ENCODE results near the genes C10orf95 and ARL3.

- PRO-cap, result no peak
Observed at GRCh38 chr10:102397879-102398376, 2.4 kb downstream of the NFKB2 start.

DNA sequence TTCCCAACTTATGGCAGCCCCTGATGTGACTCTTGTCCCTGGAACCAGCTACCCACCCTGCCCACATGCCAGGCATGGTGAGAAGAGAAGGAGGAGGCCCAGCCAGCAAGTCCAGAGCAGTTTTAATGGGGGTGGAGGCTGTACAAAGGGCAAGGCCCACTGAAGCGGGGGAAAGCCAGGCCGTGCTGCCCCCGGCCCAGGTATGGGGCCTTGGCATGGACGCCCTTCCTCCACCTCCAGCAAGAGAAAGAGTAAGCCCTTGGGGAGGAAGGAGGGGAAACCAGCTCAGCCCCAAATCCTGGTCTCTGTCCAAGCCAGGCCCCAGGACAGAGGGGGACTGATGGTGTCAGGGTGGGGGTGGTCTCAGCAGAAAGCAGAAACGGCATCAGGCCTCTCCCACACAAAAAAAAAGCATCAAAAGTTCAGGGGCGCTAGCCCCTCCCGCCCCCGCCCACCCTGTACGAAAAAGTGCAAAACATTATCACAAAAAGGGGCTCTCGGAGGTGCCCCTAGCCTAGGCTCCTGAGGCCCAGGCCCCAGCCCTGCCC is 7.1 kb downstream of the NFKB2 start:
- PRO-cap, result no peak

DNA sequence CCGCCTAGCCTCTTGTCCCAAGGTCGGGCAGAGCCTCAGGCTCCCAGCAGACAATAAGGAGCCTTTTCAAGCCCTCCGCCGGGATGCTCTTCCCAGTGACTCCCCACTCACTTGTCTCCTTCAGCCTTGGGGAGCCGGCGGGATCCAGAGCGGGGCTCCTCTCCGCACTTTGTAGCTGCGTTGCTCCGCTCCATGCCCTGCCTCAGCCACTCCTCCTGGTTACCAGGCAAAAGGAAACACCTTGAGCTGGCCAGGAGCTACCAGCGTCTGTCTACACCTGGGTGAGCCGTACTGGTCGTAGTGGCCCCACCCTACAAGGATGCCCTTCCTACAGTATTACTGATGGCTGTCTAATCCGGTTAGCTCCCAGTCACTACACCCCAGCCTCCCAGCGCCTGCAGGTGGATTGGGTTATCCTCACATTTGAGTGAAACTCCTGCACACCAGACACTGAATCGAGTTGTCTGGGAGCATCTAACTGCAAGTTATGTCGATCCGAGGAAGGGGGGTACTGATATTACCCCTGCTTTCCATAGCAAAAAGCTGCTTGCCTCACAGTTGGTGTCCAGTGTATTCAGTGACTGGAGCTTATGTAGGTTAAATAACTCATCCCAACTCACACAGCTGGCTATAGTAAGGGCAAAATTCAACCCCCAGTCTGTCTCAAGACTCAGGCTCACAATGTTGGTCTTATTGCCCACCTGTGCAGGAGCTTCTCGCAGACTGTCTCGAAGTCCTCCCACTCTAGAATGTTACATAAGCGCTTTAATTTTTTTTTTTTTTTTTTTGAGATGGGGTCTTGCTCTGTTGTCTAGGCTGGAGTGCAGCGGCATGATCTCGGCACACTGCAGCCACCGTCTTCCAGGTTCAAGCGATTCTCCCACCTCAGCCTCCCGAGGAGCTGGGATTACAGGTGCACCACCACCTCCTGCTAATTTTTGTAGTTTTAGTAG is at the start of gene C10orf95:
Gene C10orf95, minus strand, starts transcription at position 269 of the 953 bp plus-strand sequence.
- PRO-cap, result no peak

DNA sequence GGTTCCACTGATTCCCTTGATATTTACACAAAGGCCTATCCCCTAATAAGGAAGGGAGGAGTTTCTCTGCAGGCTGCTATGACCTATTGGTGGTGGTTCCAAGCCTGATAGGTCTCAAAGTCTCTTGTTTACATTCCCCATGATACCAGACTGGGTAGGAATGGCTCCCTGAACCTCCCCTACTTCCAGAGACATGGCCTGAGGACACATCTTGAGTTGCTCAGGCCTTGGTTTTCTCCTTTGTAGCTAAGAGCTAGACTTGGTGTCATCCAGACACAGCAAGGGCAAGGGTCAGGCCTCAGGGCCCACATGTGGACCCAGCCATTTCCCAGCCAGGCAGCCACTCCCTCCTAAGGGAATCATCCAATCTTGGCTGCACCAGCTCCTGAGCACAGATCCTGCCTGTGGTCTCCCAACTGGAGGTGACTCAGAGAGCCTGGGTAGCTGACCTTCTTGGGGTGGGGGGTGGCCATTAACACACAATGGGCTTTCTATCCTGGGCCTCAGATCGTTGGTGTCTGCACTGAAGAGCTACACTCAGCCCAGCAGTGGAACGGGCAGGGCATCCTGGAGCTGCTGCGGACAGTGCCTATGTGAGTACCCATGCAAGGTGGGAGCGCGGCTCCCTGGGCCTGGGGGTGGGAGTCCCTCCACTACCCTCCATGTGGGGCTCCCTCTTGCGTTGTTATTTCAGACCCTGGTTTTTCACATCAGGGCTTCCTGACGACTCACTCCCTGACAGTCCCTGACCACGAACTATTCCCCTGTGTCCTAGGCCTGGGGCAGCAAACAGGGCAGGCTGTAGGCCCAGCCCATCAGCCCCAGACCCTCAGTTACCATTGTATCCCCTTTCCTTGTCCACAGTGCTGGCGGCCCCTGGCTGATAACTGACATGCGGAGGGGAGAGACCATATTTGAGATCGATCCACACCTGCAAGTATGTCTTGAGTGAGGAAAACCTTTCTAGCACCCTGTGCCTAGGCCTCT is 50.9 kb upstream of the TRIM8 start:
- PRO-cap, result no peak

DNA sequence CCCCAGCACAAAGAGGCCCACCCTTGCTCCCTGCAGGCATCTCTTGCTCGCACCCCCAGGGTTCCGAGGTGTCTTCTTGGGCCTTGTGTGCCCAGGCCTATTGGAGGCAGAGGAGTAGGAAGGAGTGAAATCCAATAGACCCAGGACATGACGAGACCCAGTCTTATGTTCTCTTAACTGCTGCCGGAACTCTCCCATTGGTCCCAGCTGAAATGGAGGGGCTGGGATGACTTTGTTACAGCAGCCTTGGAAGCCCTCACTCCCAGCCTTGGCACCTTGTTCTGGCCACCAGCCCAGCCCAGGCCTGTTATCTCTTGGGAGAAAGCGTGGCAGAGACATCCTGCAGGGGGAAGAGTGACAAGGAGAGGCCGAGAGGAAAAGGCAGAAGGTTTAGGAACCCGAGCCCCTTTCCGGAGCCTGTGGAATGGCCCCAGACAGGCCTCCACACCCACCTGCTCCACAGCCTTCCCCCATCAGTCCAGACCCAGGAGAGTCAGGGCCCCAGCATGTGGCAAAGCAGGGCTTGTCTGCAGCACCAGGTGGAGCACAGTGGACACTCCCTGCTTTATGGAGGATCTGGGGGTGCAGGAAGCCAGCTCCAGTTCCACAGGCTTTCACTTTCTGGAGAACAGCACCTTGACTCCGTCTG is 24.2 kb upstream of the TRIM8 start:
- PRO-cap, result no peak

GRCh38 chr10:102641853-102642240 is 2.4 kb upstream of the TRIM8 start:
- PRO-cap, result bidirectional peak, plus-strand start at chr10:102642354, minus-strand start at chr10:102642123

- PRO-cap, result no peak
Observed at GRCh38 chr10:102659262-102659583, 14.9 kb downstream of the TRIM8 start.

GRCh38 chr10:102669392-102670181 is 25.3 kb downstream of the TRIM8 start:
- PRO-cap, result no peak

DNA sequence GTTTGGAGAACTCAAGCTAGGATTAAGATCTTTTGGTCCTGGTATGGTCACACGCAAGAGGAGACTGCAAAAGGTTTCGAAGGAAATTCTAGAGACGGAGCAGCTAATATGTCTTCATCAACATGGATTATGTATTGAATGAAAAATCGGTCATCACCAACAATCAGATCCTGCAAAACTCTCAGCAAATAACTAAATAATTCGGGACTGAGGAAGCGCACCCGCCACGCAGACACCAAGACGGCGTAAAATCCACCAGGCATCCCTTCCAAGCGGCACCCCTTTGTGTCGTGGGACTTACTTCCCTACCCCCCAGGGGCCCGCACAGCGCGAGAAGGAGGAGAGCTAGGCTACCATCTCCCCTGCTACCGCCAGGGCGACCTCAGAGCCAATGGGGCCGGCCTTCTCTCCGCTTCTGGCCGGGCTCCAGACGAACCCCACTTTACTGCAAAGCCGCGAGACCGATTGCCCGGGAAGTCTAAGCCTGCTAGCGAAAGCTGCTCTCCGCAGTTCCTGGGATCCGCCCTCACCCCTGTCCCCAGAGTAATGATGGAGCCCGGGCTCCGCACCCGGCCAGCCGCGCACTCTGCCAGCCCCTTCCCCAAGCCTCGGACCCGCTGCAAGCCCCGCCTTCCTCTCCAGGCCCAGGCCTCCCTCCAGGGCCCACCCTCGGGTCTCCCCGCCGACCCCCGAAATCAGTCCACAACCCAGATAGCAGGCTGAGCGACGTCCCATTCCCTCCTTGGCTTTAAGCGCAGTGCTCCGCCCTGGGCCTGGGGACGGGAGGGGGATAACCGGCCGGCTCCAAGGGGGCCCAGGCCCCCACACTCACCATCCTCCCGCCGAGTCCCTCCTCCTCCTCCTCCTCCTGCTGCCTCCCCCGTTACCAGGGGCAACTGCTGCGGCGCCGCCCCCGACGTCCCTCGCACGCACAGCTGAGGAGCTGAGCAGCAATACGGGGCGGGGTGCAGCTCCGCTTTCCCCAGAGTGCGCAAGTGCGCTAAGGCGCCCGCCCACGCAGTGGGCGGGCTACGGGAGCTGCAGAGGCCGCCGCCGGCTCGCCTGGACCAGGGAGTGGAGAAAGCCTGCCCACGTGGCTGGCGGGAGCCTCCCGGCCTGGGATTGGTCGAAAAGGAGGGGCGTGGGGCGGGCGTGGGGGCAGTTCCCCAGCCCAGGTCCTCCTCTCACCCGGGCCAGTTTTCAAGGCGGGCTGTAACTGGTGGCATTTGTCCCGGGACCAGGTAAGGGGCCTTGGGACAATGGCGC is at the start of gene ARL3:
Gene ARL3, minus strand, starts transcription at position 957 of the 1,266 bp plus-strand sequence.
- PRO-cap, result unidirectional peak, minus-strand start at position 588 of the sequence; bidirectional peak, plus-strand start at position 1,196 of the sequence, minus-strand start at position 937 of the sequence

- PRO-cap, result no peak
Observed at GRCh38 chr10:102780077-102780763, 36.5 kb downstream of the WBP1L start.

DNA sequence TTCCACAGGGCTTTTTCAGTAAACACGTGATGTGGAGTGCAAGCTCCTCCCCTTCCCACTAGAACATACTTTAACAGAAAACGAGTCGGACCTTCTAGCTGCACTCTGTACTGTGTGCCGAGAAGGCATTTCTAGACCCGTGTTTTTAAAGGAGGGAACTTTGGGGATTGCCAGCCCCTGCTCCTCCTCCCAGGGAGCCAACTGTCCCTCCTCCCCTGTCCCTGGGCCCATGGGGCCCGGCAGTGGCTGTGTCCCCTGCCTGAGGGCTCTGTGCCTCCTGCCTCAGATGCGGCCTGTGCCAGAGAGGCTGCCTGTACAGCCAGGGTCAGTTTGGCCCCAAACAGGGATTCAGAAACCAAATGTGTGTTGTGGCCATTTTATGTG is 115.0 kb downstream of the NT5C2 start:
- PRO-cap, result unidirectional peak, plus-strand start at position 73 of the sequence

GRCh38 chr10:103130645-103131061 is 62.4 kb downstream of the NT5C2 start:
- PRO-cap, result no peak

DNA sequence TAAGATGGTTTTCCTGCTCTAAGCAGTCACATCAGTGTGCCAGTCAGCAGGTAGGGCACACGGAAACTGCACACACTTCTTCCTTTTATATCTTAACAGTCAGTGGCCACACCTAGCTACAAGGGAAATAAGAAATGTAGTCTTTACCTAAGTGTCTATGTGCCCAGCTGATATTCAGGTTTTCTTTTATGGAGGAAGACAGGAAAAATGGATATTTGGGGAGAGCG is 6.5 kb downstream of the TAF5 start:
- PRO-cap, result no peak

DNA sequence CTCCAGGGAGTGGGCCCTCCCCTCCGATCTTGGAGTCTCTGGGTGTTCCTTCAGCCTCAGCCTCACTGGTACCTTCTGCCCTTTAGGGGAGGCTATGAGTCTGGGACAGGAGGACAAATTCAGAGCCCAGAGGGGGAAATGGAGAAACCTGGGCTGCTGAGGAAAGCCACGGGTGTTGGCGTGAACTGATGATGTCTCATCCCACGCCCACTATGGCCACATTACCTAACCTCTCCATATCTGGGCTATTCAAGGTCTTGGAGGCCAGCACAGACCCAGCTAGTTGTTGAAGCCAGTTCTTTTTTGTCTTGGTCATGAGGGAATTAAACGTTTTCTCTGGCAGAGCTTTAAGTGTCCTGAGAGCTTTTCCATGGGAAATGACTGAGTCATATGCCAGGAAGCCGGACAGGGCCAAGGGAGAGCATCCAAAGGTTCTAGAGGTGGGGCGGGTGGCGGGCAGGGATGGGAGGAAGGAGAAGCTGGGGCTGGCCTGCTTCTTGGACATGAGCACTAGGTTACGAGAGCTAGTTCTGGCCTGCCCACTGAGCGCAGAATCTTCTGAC is 6.1 kb downstream of the CALHM2 start:
- PRO-cap, result no peak

DNA sequence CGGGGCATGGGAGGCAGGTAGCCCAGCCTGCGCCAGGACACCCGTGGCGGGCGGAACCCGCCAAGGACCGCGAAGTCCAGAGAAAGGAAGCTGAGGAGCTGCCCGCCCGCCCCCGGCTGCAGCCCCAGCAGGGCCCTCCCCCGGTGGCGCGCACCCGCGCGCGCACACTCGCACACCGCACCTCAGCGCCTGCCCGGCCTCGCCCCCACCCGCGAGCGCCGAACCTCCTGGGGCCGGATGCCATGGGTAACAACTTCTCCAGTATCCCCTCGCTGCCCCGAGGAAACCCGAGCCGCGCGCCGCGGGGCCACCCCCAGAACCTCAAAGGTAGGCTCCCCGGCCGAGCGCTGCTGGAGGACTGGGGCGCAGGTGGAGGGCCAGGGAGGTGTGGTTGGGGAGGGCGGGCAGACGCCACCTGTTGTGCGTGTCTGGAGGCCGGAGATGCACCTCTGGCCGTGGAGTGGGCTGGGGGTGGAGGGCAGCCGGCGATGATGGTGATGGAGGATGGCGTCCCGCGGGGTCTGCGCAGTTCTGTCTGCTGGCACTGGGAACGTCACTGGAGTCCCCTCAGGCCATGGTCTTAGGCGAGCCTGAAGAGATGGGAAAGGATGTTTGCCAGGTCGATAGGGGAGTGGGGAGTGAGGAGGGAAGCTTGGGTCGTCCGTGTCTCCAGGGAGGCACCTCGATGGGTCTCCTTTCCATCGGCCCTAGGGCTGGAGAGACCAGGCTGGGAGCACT is 810 bp downstream of the NEURL1 start:
- PRO-cap, result no peak

DNA sequence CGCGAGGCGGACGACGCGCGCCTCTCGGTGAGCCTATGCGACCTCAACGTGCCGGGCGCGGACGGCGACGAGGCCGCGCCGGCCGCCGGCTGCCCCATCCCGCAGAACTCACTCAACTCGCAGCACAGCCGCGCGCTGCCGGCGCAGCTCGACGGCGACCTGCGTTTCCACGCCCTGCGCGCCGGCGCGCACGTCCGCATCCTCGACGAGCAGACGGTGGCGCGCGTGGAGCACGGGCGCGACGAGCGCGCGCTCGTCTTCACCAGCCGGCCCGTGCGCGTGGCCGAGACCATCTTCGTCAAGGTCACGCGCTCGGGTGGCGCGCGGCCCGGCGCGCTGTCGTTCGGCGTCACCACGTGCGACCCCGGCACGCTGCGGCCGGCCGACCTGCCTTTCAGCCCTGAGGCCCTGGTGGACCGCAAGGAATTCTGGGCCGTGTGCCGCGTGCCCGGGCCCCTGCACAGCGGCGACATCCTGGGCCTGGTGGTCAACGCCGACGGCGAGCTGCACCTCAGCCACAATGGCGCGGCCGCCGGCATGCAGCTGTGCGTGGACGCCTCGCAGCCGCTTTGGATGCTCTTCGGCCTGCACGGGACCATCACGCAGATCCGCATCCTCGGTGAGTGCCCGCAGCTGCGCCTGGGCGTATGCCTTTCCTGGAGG is 91.2 kb downstream of the NEURL1 start:
- PRO-cap, result unidirectional peak, minus-strand start at position 110 of the sequence

DNA sequence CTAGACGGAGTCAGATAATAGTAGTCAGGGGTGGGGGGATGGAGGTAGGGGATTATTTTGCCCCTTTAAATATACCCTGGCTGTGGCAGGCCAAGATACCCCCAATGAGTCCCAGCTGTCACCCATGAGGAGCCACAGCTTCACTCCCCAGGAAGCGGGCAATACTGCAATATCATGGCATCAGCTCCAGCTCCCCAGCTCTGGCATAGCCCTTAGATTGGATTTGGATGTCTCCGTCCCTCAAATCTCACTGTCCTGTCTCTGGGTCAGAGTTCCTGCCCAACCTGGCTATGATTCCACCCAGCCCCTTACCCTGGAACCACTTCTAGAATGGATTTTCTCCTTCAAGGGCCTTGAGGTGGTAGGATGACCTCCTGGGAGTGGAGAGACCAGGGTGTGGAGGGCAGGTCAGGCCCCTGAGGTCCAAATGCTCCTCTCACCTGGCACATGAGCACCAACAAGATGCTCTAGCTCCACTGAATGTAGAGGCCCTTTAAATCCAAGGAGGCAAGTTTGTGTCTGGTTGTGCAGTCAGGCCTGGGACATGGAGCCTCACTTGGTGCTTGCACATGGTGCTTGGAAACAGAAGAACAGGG is 153.6 kb downstream of the NEURL1 start:
- PRO-cap, result no peak

DNA sequence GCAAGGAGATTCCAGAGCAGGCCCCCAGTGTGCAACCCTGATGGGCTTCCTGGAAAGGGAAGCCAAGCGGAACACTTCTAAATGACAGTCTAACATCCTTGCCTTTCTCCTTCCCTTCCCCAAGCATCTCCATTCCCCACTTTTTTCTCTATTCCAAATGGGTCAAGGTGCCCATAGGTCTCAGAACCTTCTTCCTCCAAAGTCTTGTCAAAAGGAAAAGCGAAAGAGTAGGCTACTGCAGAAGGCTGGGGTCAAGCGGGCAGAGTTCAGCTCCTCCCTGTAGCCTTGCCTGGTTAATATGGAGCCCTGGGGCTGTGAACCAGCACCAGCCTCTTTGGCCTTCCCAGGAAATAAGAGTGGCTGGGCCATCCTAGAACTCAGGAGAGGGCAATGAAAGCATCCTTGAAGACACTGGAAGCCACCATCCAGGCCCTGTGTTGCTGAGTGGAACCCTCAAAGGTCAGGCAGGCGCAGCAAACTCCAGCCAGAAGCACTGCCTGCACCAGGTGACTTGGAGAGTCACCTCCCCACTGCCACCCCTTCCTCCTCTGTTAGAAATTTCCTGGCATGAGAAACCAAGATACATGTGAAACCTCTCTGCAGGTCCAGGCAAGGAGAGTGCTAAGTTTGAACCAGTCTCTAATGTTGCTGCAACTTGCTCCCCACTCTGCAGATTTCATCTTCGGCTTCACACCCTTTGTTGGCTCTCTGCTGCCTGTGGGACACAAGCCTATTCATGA is 75.0 kb downstream of the SH3PXD2A start:
- PRO-cap, result no peak

GRCh38 chr10:103789484-103790033 is 65.8 kb downstream of the SH3PXD2A start:
- PRO-cap, result no peak

DNA sequence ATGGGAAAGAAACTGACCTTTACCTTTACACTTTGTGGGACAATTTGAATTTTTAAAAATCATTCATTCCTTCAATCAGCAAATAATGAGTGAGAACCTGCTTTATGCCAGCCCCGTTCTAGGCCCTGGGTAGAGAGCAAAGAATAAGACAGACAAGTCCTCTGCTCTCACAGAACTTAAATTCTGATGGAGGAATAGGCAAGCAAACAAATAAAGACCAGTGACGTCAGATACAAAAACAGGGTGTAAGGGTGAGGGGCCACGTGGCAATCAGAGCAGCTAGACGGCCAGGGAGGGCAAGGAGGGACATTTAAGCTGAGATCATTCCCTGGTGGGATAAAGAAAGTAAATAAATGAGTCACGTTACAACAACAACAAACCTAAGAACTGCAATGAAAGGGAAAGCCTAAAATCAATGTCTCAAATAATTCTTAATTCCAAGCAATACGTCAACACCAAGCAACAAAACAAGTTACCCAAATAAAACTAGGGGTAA is 21.8 kb downstream of the STN1 start:
- PRO-cap, result no peak

All from bronchial lymph node (tissue), 1 donor.